Measurements from ENCODE around the genes FAM89A and DISC1.

GRCh38 chr1:229479991-229480423, 28.1 kb downstream of the NUP133 start:
- PRO-cap, result no peak
- RAMPAGE, long total RNA, 4 experiments, result no peak in any of the 4 experiments

- PRO-cap, result no peak
- RAMPAGE, long total RNA, 4 experiments, result start-site peak on the minus strand in 1 of 4 experiments, at chr1:229499782-229499884 at its widest, 12 reads per replicate
Measured at GRCh38 chr1:229499464-229500241, 8.5 kb downstream of the NUP133 start.

DNA sequence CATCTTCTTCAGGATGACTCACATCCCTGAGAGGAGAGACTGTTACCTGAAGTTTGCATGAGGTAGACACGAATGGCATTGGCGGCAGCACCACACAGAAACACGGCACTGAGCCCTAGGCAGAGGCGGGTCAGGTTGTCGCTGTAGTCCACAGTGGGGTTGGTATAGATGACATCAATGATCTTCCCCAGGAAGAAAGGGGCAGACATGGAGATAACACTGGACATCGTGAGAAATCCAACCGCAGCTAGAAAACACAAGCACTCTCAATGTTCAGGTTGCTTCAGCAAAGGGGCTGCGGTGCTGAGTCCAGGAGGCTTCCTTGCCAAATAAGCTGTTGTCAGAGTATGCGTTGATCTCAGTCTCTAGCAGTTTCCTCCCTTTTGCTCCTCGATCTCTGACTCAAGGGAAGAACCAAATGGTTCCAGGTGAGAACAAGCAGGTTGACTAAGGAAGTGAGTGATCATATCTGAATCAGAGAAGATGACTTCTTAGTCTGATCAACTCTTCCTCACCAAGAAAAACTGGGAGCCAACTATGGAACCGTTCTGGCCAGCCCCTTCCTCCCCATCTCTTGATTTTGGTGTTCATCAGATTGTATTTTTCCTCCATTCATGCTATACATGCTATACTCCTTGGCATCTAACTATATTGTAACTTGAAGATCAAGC, 9.2 kb downstream of the ABCB10 start:
- PRO-cap, result no peak
- RAMPAGE, long total RNA, 4 experiments, result start-site peak on the minus strand in 1 of 4 experiments, centred at position 180 of the sequence, 18 reads per replicate

GRCh38 chr1:229999047-229999604, 67.9 kb upstream of the GALNT2 start:
- PRO-cap, result no peak
- RAMPAGE, long total RNA, 4 experiments, result no peak in any of the 4 experiments

DNA sequence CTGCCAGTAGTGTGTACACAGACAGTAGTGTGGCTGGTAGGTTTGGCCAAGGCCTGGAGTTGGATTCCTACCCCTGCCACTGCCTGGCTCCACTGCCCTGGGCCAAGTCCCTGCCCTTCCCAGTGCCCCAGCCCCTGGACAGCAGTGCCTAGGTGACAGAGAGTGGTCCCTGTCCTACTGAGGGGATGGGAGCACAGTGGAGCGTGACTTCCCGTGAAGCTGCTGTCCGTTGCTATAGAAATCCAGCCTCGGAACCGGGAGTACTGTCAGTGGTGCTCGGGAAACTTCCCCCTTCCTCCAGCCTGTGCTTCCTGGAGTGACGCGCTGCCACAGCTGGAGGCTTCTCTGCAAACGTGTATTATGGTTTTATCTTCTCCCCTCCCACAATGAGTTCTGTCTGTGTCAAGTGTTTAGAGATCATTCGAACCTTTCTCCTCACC, 73.3 kb downstream of the GALNT2 start:
- PRO-cap, result no peak
- RAMPAGE, long total RNA, 4 experiments, result no peak in any of the 4 experiments

- PRO-cap, result no peak
- RAMPAGE, long total RNA, 4 experiments, result no peak in any of the 4 experiments
Measured at GRCh38 chr1:230149984-230150362, 82.9 kb downstream of the GALNT2 start.

DNA sequence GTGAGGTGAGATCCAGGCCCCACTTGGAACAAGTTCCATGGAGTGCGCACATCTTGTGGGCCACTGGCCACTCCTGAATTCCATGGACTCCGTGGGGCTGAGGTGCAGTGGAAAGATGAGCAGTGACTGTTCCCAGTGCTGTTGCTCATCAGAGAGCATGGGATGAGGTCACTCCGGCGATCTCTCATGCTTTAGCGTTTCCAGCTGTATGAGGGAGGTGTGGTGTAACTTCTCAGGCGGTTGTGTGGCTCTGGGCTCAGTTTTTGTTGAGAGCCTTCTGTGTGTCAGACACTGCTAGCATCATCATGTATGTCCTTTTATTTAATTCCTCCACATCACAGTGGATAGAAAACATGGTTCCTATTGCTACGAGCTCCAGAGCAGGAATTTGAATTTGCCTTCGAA, 96.2 kb downstream of the GALNT2 start:
- PRO-cap, result no peak
- RAMPAGE, long total RNA, 4 experiments, result start-site peak on the plus strand in 1 of 4 experiments, centred at position 171 of the sequence, 5 reads per replicate

DNA sequence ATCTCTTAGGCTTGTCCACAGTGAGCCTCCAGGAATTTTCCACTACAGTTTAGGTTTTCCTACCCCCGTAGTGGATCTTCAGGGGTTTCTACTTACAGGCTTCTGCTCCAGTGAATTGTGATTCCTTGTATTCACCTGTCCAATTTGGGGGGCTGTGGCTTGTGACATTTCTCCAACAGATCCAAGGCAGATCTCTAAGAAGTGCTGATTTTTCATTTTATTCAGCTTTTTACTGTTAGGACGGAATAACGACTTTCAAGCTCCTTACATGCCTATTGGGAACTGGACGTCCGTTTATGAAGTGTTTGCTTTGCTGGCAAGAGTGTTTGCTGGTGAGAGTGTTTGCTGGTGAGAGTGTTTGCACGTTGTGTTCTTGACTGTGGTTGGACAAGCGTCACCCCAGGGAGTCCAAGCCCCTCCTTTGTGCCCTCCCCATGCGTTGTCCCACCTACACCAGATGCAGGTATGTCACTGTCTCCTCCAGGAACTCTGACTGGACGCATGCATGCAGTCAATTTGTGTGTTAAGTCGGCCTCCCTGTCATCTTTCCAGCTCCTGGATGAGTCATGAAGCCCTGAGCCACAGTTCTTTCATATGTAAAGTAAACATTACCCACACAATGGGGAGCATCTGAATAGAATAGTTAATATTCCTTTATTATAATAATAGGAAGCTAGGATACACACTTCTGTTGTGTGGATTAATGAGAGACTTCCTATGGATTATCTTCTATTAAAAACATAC, 119.0 kb downstream of the GALNT2 start:
- PRO-cap, result bidirectional peak, plus-strand start at position 474 of the sequence, minus-strand start at position 491 of the sequence
- RAMPAGE, long total RNA, 4 experiments, result no peak in any of the 4 experiments

- PRO-cap, result no peak
- RAMPAGE, long total RNA, 4 experiments, result no peak in any of the 4 experiments
Measured at GRCh38 chr1:230209692-230210272, 142.7 kb downstream of the GALNT2 start.

DNA sequence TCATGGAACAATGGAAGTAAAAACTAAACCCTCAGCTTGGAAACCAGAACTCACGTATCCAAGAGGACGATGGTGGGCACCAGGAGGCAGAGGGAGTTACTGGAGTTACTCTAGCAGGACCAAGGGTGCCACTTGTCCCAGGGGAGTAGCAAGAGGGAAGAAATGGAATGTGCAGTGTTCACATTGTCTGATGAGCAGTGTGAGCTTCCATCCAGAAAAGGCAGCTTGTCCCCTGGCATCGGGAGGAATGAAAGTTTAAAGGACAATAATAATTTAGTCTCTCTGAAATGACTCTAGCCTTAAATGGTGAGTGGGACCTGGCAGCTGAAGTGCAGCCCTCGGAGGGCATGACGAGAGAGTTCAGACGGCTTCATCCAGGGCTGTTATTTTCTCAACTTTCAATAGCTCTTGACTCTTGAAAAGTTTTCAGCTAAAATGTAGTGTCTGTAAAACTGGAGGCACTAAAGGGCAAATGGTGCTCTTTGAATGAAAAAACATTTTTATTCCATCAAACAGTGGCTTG, 157.1 kb downstream of the GALNT2 start:
- PRO-cap, result no peak
- RAMPAGE, long total RNA, 4 experiments, result no peak in any of the 4 experiments

GRCh38 chr1:230643921-230644640, 1.8 kb downstream of the COG2 start:
- PRO-cap, result unidirectional peak, minus-strand start at chr1:230644055; bidirectional peak, plus-strand start at chr1:230644399, minus-strand start at chr1:230644086
- RAMPAGE, long total RNA, 4 experiments, result no peak in any of the 4 experiments

- PRO-cap, result no peak
- RAMPAGE, long total RNA, 4 experiments, result no peak in any of the 4 experiments
Measured at GRCh38 chr1:230702662-230703589, 11.0 kb downstream of the AGT start.

GRCh38 chr1:230728537-230729565, 14.9 kb upstream of the AGT start:
- PRO-cap, result no peak
- RAMPAGE, long total RNA, 4 experiments, result no peak in any of the 4 experiments

DNA sequence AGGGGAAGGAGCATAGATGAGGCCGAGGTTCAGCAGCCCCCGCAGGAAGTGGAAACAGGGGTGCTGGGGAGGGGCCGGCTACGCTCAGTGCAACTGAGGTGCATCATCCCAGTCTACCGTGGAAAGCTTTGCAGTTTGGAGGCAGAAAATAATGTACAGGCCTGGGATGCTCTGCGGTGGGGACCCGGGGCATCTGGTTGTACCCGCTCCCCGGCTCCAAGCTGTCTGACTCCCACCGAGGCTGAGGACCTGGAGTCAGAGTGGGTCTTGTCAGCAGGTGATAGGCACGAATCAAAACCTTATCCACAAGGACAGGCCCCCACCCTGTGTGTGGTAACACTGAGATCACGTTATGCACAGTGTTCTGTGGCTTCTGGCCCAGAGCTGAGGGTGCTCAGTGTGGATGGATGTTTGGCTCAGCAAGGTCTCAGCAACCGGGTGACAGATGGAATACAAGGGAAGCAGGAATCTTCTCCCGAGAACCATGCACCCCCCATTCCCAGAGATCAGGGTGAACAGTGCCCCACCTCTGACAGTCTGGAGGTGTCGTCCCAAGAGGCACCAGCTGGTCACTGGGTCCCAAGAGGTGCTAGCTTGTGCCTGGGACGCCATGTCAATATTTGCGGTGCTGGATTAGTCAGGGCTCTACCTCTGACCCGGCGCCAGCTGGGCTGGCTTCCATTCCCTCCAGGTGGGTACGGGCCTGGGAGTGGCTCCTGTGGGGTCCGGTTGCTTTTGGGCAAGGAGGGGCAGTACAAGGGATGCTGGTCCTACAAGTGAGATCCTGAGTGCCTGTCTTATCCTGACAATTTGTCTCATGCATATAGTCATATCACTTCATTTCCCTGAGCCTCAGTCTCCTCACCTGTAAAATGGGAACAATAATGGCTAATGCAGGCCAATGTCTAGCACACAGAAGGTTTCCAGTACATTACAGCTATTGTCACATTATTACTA, 815 bp downstream of the CAPN9 start:
- PRO-cap, result bidirectional peak, plus-strand start at position 752 of the sequence, minus-strand start at position 567 of the sequence
- RAMPAGE, long total RNA, 4 experiments, result no peak in any of the 4 experiments

DNA sequence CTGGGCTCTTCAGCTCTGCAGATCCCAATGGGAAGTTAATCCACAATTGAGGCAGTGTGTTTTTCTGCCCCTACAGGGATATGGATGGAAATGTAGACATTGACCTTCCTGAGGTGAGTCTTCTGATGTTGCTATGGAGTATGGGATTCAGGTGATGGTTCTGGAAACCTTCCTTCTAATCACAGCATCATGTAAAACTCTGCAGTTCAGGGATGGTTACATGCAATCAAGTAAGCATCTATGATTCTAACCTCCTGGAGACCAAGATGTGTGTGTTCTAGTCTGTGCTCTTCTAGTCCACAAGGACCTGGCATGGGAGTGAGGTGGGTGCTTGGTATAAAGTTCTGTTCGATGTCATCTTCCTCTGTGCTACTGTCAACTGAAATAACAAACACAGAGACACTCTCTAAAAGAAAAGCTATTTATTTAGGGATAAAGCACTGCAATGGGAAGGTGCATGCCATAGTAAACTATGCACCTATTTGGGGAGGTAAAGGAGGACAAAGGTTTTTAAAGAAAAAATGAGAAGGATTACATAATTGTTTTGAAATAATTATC, 38.8 kb downstream of the CAPN9 start:
- PRO-cap, result no peak
- RAMPAGE, long total RNA, 4 experiments, result start-site peak on the plus strand in 2 of 4 experiments, centred at positions 96 to 172 of the sequence, 9 to 15 reads per replicate

DNA sequence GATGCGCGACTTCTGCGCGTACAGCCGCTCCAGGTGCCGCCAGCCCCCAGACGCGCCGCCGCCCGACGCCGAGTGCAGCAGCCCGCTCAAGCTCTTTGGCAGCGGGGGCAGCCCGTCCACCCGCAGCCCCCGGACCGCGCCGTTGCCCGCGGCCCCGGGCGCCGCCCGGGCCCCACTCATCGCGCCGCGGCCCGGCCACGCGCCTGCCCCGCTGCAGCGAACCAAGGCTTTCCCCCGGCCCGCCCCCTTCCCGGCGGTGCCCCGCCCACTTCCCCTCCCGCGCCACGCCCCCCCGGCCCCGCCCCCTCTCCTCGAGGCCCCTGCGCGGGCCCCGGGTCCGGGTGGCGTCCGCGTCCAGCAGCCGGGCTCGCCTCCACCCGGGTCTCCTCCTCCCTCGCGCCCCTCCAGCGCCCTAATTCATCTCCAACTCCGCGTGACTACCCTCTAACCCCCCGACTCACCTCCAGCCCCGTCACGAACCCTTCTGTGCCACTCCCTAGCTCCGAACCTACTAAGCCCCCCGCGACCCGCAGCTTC, at the start of gene FAM89A:
TSS of gene FAM89A (minus strand) at position 223 of the 537 bp plus-strand sequence.
- PRO-cap, result bidirectional peak, plus-strand start at position 334 of the sequence, minus-strand start at position 205 of the sequence
- RAMPAGE, long total RNA, 4 experiments, result no peak in any of the 4 experiments

DNA sequence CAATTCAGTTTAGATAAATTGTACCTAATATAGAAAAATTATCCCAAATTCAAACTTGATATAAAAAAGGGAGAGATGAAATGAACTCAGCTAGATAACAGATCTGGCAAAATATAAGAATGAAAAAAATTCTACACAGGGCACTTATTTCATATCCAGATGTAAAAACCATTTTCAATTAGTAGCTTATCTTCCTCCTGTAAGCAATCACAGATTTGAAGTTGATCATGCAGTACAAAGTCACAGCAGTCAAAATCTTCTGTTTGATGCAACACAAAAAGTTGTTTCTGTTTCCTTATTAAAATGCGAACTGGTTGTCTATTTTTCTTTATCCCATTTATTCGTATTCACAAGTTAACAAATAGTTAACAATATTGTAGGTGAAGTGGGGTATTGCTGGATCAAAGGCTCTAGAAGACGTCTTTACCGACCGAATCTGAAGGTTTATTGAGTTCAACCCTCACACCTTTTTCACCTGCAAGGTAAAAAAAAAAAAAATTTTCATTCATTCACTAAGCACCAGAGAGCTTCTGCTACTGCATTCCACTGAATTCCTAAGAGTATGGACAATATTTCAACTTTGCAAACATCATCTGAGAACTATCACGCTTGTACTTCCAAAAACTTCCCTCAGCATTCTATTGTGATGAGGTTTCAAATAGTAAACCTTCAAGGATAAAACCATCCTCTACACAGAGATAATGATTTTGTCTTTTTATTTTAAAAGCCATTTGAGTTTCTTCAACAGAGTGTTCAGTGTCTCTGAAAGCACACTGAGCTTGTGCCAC, 28.1 kb downstream of the SPRTN start:
- PRO-cap, result no peak
- RAMPAGE, long total RNA, 4 experiments, result no peak in any of the 4 experiments

DNA sequence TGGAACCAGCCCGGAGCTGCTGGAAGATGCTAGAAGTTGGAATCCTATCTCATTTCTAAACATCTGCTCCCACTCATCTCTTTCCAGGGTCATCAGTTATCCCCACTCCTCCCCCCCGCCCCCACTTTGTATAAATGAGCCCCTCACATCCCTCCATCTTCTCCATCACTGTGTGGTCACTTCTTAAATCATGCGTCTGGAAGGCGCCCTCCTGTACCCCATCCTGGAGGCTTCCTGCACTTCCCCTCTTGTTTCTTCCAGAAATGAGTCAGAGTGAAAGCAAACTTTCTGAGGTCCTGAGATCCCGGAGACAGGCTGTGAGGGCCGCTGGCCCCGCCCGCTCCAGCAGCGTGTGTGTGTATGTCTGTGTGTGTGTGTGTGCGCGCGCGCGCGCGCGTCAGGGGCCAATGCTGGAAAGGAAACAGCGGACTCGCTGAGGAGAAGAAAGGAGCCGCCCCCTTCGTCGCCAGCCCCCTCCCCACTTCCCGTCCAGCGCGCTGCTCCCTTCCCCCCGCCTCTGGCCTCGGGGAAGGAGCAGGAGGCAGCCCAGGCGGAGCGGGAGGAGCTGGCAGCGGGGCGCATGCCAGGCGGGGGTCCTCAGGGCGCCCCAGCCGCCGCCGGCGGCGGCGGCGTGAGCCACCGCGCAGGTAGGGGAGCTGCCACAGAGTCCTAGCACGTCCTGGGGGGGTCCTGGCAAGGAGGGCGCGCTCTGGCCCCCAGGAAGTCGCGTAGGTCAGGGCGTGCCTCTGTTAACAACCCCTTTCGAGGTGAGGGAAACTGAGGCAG, at the start of gene DISC1:
TSS of gene DISC1 (plus strand) at position 503 of the 786 bp plus-strand sequence.
- PRO-cap, result bidirectional peak, plus-strand start at position 400 of the sequence, minus-strand start at position 261 of the sequence; bidirectional peak, plus-strand start at position 549 of the sequence, minus-strand start at position 502 of the sequence
- RAMPAGE, long total RNA, 4 experiments, result no peak in any of the 4 experiments

DNA sequence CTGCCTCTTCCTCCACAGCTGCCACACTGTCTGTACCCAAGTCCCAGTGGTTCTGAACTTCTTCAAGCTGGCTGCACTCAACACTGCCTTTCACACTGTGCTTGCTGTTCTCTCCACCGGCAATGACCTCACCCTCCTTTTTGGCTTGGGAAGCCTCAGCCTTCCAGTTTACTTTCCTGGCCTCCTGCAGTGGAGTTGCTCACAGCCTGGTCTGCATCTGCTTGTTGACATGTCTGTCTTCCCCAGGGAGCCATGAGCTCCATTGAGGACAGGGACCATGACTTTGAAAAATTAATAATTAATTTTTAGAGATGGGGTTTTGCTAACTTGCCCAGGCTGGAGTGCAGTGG, 57.2 kb downstream of the DISC1 start:
- PRO-cap, result no peak
- RAMPAGE, long total RNA, 4 experiments, result no peak in any of the 4 experiments

DNA sequence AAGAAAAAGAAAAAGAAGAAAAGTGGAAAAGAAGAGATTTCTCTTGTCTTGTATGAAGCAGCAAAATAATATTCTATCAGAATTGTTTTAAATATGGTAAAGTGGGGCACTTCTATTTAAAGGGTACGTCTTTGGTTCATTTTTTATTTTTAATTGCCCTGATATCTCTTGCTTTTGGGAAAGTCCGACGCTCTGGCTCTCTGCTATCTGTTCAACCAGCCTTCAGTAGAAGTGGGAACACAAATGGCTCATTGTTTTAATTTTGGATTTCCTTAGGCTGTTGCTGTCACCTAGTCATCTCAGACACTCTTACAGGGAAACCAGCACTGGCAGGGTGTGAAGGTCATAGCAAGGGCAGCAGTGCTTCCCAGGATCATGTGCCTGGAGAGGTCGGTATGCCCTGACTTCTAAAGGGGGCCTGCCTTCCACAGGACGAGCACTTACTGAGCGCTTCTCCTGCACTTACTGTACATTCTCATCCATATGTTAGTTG, 224.1 kb downstream of the DISC1 start:
- PRO-cap, result no peak
- RAMPAGE, long total RNA, 4 experiments, result no peak in any of the 4 experiments